Pulmonary lymph node (tissue), 1 donor: Measurements from ENCODE around the genes BCORL1 and RAB33A.

DNA sequence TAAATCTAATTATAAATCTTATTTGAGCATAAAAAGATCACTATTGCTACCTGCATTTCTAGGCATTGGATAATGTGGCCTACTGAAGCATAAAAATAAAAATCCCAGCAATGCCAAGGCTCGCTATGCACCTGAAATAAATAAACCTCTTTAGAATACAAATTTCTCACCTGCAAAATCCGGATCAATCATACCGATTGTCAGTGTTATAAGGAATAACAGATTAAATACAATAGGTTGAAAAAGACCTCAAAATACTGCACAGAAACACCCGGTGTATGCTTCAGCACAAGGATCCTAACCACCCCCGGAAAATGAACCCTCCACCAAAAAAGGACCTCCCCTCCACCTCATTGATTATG lies 1.2 kb downstream of the CUL4B start:
- PRO-cap, result no peak

- PRO-cap, result no peak
Measured at GRCh38 chrX:120672369-120672709, 42.5 kb upstream of the C1GALT1C1 start.

DNA sequence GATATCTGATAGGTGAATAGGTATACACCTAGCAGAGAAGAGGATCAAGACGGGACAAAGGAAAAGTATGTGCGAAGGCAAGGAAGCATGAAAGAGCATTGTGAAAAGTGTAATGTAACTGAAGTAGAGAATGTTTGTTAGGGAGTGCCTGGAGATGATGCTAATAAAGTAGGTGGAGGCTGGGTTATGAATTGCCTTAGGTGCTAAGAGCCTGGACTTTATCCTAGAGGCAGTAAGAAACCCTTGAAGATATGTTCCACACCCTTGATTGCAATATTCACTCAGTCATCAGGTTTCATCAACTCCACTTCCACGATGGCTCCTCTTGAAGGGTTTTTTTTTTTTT lies 49.9 kb upstream of the XIAP start:
- PRO-cap, result no peak

- PRO-cap, result no peak
Measured at GRCh38 chrX:123860974-123861419, 1.1 kb downstream of the XIAP start.

DNA sequence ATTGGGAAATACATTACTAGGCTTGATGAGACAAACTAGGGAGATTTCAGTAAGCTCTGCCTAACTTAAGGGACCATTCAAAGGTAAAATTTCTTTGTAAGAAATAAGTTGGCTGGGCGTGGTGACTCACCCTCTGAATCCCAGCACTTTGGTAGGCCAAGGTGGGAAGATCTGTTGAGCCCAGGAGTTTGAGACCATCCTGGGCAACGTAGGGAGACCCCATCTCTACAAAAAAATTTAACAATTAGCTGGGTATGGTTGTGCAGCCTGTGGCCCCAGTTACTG lies 6.7 kb downstream of the STAG2 start:
- PRO-cap, result no peak

DNA sequence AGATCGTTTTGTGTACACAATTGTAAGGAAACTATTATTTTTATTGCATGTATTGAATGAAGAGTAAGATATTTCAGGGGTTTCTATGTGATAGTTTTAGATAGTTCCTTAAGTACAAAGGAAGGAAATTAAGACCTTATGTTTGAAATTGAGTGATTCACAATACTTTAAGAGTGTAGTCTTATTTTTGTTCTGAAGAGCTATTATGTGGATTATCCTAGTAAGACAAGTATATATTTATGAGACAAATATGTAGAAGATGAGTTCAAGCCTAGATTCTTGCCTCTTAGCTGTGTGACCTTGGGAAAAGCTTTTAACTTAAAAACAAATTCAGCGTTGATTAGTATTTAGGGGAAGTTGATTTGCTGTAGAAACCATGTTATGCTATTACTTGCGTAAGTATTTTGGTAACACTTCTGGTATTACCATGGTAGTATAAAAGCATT lies 33.0 kb downstream of the STAG2 start:
- PRO-cap, result no peak

- PRO-cap, result no peak
Measured at GRCh38 chrX:123994972-123995321, 33.4 kb downstream of the STAG2 start.

- PRO-cap, result no peak
Measured at GRCh38 chrX:124090396-124090960, 129.0 kb downstream of the STAG2 start.

DNA sequence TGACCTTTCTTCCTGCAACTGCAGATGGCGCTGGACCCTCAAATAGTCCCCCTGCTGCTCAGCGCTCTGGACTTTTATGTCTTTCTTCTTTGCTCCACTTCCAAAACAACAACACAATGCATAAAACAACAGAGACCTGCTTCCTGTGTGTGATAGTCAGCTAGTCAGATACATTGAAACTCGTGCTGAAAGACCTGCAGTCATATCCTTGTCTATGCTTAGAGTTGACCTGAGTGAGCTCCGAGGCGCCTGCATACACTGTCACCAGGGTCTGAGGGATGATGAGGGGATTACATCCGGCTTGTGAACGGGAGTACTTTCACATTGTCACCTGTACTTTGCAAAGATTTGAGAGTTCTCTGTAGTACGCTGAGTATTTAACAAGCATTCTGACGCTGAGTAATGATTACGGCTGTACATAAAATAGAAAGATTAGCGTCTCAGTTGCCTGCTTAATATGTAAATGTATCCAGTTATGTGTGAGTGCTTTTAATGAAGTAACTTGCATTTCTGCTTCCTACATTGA lies 108.8 kb upstream of the TEX13D start:
- PRO-cap, result no peak

DNA sequence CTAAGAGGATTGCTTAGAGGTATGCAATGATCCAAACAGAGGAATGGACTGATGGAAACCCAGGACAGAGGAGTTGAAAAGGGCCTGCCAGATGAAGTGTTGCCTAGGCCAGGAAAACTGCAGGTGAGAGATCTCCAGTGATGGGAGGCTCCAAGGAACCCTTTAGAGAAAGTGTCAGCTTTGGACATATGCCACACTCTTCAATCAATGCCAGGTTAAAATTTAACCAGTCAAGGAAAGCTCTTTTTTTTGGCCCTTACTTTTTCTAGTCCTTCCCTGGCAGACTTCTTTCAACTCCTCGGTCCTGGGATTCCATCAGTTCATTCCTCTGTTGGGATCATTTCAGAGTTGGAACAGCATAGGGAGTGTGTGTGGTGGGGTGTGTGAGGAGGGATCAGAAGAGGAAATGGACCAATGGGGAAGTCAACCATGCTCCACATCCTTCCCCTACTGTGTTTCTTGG lies 25.7 kb upstream of the TEX13D start:
- PRO-cap, result no peak

DNA sequence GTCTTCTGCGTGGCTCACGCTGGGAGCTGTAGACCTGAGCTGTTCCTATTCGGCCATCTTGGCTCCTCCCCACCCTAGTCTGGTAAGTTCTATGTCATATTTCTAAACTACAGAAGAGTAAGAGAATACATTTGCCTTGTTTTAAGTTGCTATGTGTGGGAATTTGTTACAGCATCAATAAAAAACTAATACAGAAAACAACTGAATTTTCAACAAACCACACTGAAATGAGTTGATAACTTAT lies 56.1 kb downstream of the DCAF12L2 start:
- PRO-cap, result no peak

GRCh38 chrX:126552246-126552705 lies 338 bp downstream of the DCAF12L1 start:
- PRO-cap, result no peak

- PRO-cap, result no peak
Measured at GRCh38 chrX:129794348-129794926, 14.7 kb downstream of the SASH3 start.

- PRO-cap, result no peak
Measured at GRCh38 chrX:129800315-129800719, 20.6 kb downstream of the SASH3 start.

GRCh38 chrX:129981534-129983040 lies at the start of gene BCORL1:
BCORL1 (plus strand) TSS chrX:129982635.
- PRO-cap, result bidirectional peak, plus-strand start at chrX:129982635, minus-strand start at chrX:129982316

DNA sequence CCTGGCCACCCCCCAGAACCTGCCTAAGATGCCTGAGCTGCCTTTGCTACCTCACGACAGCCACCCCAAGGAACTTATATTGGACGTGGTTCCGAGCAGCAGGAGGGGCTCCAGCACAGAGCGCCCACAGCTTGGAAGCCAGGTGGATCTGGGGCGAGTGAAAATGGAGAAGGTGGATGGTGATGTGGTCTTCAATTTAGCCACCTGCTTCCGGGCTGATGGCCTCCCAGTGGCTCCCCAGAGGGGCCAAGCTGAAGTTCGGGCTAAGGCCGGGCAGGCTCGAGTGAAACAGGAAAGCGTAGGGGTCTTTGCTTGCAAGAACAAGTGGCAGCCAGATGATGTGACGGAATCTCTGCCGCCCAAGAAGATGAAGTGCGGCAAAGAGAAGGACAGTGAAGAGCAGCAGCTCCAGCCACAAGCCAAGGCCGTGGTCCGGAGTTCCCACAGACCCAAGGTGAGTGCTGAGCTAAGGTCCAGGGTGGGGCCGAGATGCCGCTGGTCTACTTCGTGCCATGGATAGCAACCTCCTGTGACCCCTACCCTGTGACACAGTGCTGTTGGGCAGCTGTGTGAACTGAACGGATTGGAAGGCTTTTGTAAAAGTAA lies 33.4 kb downstream of the BCORL1 start:
- PRO-cap, result no peak

DNA sequence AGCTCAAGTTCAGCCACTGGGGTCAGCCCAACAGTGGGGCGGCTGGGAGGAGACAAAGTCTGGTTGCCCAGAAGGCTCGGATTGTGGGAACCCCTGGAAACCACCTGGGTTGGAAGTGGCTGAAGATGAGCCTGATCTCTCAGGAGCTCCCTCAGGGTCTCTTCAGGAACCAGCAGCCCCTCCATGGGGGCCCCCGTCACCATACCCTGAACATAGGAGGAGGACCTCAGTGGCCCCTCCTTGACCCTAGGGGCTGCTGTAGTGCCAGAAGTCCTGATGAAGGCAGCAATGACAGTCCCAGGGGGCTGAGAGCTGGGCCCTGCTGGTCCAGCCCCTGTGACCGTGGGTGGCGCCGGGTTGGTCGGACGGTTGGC lies 43.4 kb downstream of the ELF4 start:
- PRO-cap, result no peak

- PRO-cap, result no peak
Measured at GRCh38 chrX:130098233-130098812, 12.0 kb downstream of the ELF4 start.

DNA sequence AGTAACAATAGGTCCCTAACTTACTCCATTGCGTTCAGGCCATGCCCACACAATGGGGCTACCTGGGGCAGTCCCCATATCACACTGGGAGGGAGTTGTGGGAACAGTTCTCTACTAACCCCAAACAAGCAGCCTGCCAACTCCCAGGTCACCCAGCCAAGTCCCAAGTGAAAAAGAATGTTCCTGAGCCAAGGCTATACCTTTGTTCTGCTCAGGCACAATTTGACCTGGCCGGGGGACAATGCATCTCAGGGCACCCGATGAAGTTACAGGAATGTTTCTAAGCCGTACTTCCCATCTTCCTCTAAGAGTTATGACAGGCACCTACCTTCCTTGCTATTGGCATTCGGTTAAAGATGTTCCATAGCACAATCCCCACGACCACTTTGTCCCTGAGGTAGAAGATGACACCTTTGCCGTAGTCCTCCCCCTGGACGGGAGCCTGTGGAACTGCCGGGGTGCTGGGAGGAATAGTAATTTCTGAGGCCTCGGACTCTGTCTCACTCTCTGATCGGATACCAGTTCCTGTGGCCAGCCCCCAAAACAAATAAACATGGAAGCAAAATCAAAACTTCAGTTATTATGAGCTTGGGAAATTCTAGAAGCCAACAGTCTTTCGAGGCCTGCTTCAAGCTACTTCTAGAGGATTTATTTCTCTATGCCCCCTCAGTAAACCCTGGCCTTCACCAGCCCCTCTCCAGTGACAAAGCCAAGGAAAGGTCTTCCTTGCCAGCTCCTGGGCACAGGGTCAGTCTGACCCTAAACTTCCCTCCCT lies 19.5 kb upstream of the ELF4 start:
- PRO-cap, result no peak

GRCh38 chrX:130171574-130172098 lies at the start of gene RAB33A:
RAB33A (plus strand) TSS chrX:130171962.
- PRO-cap, result unidirectional peak, plus-strand start at chrX:130171733